Right lobe of liver (tissue), 4 donors: ENCODE measurements around a stretch of chr1.

DNA sequence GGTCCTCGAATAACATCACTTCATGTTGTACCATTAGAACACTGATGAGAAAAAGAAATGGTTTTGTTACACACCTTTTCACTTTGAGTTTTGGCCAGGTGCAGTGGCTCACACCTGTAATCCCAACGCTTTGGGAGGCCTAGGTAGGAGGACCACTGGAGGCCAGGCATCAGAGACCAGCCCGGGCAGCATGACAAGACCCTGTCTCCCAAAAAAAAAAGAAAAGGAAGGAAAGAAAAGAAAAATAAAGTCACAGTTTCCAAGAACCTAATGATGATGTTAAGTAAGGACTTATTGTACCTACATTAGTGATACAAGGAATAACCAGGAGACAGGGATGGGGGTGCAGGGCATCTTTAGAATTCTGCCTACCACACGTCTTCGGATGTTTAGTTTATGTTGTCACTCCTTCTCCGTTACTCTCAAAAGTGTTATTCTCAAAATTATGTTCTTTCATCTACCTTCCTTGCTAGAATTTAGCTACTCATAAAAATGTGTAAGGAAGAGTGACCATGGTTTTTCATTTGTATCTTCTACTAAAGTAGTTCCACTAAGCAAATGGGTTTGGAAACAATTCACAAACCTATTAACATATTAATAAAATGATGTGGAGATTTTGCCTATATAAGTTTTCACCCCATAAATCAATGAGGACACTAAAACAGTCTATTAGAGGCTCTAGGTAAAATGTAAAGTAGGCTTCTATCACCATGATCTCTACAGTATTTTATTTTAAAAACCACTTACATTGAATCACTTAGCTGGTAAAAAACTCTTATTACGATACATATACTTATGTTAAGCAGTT lies 66.4 kb downstream of the TP53BP2 start:
- PRO-cap, 4 experiments, result peak in 3 of 4 experiments; most common minus-strand start position 384 of the sequence (in 3)
- RAMPAGE, long total RNA, 2 experiments, result no peak in any of the 2 experiments

DNA sequence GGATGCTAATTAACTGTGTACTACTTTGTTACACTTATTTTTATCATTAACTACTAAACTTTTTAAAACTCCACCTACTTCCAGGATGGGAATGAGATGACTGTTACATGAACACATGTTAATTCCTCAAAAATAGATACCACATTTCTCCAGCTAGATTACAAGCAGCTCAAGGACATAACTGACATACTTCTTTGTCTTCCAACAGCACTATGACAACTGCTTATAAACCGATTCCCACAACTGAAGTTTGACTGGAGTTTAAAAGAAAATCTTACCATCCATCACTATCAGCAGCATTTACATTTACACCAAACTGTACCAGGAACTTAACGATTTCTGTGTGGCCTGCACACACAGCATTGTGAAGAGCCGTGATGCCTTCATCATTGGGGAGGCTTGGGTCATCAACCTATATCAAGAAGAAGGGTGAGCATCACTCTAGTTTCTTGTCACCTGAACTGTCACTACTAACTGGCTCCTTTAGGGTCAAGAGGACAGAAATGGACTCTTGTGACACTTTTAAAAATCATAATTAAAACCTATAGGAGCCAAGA lies 53.6 kb downstream of the TP53BP2 start:
- PRO-cap, 4 experiments, result no peak in any of the 4 experiments
- RAMPAGE, long total RNA, 2 experiments, result no peak in any of the 2 experiments

DNA sequence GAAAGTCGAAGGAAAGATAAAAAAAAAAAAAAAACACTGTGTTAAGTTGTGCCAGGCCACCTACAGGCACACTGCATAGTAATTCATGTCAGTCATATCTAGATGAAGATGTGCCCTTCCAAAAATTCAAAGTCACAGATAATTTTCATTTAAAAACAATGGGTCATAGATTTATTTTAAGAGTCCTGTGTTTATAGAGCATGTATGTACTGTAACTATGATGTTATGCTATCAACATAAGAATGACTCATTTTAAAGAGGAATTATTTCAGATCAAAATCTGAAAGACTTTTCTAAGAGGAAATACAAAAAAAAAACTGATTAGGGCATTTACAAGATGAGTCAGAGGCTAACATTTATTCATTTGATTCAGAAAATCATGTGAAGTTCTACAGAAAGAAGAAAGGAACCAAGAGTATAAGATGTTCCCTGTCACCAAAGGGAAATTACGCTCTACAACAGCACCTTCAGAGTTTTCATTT lies 14.0 kb downstream of the TP53BP2 start:
- PRO-cap, 4 experiments, result peak in 1 of 4 experiments; most common plus-strand start position 394 of the sequence (in 1)
- RAMPAGE, long total RNA, 2 experiments, result no peak in any of the 2 experiments

DNA sequence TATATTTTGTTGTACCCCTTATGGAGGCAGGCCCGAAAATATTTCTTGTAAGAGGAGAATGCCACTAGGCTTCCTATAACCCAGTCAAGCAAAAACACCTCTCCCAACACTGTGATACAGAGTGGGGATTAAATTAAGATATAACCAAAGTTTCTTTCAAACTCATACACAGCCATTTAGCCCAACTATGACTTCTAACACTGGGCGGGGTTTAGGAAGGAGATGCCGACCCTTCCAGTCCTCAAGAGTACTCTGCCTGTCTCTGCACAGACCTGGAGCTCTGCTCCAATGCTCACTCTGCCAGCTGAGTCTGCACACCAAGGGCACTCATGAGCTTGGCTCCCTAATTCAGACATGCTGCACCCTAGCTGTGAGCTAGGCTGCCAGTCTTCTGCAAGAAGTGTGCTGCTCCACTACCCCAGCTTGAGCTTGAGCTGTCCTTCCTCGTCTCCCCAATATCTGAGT lies 13.3 kb downstream of the TP53BP2 start:
- PRO-cap, 4 experiments, result peak in 1 of 4 experiments; most common minus-strand start position 246 of the sequence (in 1)
- RAMPAGE, long total RNA, 2 experiments, result no peak in any of the 2 experiments

GRCh38 chr1:223998329-223999086 lies 115.4 kb upstream of the FBXO28 start:
- PRO-cap, 4 experiments, result no peak in any of the 4 experiments
- RAMPAGE, long total RNA, 2 experiments, result no peak in any of the 2 experiments

- PRO-cap, 4 experiments, result no peak in any of the 4 experiments
- RAMPAGE, long total RNA, 2 experiments, result no peak in any of the 2 experiments
These were observed 98.0 kb upstream of the FBXO28 start for GRCh38 chr1:224015626-224016689.

GRCh38 chr1:224196777-224197788 lies 14.0 kb downstream of the DEGS1 start:
- PRO-cap, 4 experiments, result no peak in any of the 4 experiments
- RAMPAGE, long total RNA, 2 experiments, result no peak in any of the 2 experiments

GRCh38 chr1:224423796-224424168 lies 10.8 kb downstream of the WDR26 start:
- PRO-cap, 4 experiments, result peak in 2 of 4 experiments; most common minus-strand start chr1:224424059 (in 2)
- RAMPAGE, long total RNA, 2 experiments, result no peak in any of the 2 experiments

- PRO-cap, 4 experiments, result peak in 3 of 4 experiments; most common plus-strand start chr1:224432789 (in 1); most common minus-strand start chr1:224432793 (in 3)
- RAMPAGE, long total RNA, 2 experiments, result no peak in any of the 2 experiments
These were observed 1.8 kb downstream of the WDR26 start for GRCh38 chr1:224432478-224433498.

- PRO-cap, 4 experiments, result no peak in any of the 4 experiments
- RAMPAGE, long total RNA, 2 experiments, result no peak in any of the 2 experiments
These were observed 15.6 kb upstream of the WDR26 start for GRCh38 chr1:224450073-224450642.

- PRO-cap, 4 experiments, result no peak in any of the 4 experiments
- RAMPAGE, long total RNA, 2 experiments, result no peak in any of the 2 experiments
These were observed 87.1 kb upstream of the CNIH3 start for GRCh38 chr1:224528976-224529413.

- PRO-cap, 4 experiments, result peak in 3 of 4 experiments; most common minus-strand start chr1:224882611 (in 3)
- RAMPAGE, long total RNA, 2 experiments, result no peak in any of the 2 experiments
These were observed 47.1 kb upstream of the DNAH14 start for GRCh38 chr1:224882428-224882670.

GRCh38 chr1:225402642-225403479 lies 25.0 kb downstream of the LBR start:
- PRO-cap, 4 experiments, result no peak in any of the 4 experiments
- RAMPAGE, long total RNA, 2 experiments, result no peak in any of the 2 experiments

GRCh38 chr1:225428175-225428504 lies 302 bp upstream of the LBR start:
- PRO-cap, 4 experiments, result peak in 4 of 4 experiments; most common plus-strand start chr1:225428280 (in 3)
- RAMPAGE, long total RNA, 2 experiments, result no peak in any of the 2 experiments

DNA sequence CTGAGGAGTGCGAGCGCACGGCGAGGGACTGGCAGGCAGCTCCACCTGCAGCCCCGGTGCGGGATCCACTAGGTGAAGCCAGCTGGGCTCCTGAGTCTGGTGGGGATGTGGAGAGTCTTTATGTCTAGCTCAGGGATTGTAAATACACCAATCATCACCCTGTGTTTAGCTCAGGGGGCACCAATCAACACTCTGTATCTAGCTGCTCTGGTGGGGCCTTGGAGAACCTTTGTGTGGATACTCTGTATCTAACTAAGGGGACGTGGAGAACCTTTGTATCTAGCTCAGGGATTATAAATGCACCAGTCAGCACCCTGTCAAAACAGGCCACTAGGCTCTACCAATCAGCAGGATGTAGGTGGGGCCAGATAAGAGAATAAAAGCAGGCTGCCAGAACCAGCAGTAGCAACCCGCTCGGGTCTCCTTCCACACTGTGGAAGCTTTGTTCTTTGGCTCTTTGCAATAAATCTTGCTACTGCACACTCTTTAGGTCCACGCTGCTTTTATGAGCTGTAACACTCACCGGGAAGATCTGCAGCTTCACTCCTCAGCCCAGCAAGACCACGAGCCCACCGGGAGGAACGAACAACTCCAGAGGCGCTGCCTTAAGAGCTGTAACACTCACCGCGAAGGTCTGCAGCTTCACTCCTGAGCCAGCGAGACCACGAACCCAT lies 45.4 kb upstream of the LBR start:
- PRO-cap, 4 experiments, result no peak in any of the 4 experiments
- RAMPAGE, long total RNA, 2 experiments, result no peak in any of the 2 experiments

GRCh38 chr1:225691208-225691717 lies 38.3 kb upstream of the ENAH start:
- PRO-cap, 4 experiments, result peak in 3 of 4 experiments; most common plus-strand start chr1:225691629 (in 2); most common minus-strand start chr1:225691489 (in 1)
- RAMPAGE, long total RNA, 2 experiments, result no peak in any of the 2 experiments

GRCh38 chr1:225699962-225700902 lies 47.3 kb upstream of the ENAH start:
- PRO-cap, 4 experiments, result no peak in any of the 4 experiments
- RAMPAGE, long total RNA, 2 experiments, result no peak in any of the 2 experiments

GRCh38 chr1:225766902-225767135 lies 10.8 kb upstream of the SRP9 start:
- PRO-cap, 4 experiments, result no peak in any of the 4 experiments
- RAMPAGE, long total RNA, 2 experiments, result no peak in any of the 2 experiments

- PRO-cap, 4 experiments, result no peak in any of the 4 experiments
- RAMPAGE, long total RNA, 2 experiments, result no peak in any of the 2 experiments
These were observed 10.0 kb upstream of the SRP9 start for GRCh38 chr1:225767487-225768207.

GRCh38 chr1:225820596-225821124 lies 10.7 kb downstream of the EPHX1 start:
- PRO-cap, 4 experiments, result peak in 4 of 4 experiments; most common plus-strand start chr1:225820912 (in 1); most common minus-strand start chr1:225820946 (in 3)
- RAMPAGE, long total RNA, 2 experiments, result no peak in any of the 2 experiments